Left lobe of liver (tissue), 1 donor: ENCODE data around the genes ANKRD34C, MESD, CFAP161 and GOLGA6L9.

GRCh38 chr15:79282521-79283082, at the start of gene ANKRD34C:
Gene ANKRD34C, plus strand, starts transcription at chr15:79282722.
- PRO-cap, result no peak

DNA sequence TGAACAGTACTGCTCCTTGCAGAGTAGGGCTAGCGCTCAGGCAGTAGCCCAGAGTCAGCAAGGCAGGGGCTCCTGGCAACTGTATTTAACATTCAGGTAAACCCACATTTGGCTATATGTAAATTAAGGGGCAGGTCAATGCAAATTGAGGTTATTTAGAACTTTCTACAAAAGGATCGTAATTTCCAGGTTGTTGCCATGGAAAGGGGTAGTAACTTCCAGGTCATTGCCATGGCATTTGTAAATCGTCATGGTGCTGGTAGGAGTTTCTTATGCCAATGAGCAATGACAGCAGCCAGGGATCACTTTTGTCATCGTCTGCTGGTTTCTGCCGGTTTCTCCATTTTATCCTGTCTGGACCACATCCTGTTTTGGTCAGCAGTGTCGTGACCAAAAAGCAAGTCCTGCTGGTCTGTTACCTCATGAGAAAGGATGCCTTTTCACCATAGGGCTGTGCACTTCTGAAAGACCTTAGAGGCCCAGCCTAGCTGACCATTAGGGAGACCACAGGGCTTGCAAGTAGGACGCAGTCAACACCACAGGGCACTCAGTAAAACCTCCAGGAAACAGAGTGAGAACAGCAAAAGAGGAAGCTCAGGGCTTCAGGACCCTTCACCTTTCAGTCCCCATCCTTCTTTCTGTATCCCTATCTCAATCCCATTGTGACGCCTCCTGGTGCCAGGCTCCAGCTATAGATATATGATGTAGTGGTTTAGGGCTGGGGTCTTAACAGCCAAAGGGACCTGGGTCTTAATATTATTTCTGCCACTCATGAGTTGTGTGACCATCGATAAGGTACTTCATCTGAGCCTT, 24.1 kb downstream of the MTHFS start:
- PRO-cap, result no peak

DNA sequence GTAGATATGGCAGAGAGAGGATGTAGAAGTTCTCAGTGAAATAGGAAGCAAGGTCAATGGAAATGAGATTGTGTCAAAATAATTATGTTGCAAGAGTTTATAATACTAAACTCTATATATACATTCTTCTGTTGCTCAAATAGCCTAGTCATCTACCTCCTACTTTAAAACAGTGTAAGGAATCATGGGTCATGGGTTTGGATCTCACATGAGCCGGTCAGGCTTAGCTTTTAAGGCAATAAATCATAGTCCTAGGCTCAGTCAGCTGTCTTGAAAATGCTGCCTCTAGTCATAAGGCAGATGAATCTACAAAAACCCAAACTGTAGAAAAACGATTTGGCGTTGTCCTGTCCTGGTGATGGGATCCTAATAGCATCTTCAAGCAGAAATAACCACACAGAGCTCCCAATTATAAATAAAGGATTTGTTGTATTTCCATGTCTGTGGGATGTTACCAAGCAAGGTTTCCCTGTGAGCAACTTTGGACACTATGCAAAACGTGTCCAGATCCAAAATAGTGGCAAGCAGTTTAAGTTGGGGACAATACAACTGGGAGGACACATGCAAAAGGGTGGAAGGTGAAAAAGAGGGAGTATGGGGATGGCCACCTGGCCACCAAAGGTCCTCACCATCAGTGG, 16.7 kb downstream of the BCL2A1 start:
- PRO-cap, result no peak

- PRO-cap, result unidirectional peak, plus-strand start at chr15:80160325
These were observed 7.0 kb downstream of the FAH start for GRCh38 chr15:80159621-80160388.

DNA sequence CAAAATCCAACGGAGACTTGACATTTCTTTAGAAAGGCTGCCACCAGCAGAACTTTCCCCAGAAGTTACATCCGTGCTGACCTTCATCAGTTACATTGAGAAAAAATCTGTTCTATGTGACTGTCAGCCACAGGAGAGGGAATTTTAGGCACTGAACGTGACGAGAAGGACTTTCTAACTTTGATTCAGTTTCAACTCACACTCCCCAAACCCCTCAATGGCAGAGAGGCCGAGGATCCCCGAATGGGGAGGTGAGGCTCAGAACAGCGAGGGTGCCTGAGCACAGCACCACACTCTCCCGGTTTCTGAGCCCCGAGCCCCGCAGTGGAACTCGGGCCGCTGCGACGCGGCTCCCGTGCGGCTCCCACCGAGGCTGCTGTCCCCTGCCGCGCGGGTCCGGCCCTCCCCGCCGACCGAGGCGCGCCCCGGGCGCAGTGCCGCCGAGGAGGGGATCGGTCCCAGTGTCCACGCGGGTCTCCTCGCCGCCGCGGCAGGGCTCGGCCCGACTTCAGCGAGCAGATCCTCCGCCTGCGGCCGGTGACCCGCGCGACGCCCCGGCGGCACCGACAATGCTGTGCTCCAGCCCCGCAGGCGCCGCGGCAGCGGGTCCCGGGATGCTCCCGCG, 527 bp downstream of the CTXND1 start:
- PRO-cap, result bidirectional peak, plus-strand start at position 261 of the sequence, minus-strand start at position 307 of the sequence

DNA sequence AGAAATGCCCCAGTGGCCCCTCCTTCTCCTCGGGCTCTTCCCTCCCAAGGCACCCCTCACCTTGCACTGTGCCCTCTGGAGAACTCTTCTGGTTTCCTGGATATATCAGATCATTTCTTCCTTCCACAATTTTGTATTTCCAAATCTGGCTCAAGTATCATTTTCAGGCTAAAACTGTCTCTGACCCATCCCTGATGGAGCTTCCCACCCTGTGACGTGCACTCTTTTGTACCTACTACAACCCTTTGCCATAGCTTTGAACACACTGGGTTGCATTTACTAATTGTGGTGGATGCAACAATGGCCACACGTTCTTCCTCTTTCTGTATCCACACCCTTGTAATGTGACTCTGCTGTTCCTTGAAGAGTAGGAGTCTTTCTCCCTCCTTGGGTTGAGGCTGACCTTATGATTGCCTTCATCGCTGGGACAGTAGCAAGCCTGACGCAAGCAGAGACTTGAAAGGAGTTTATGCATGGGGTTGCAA, 60.9 kb upstream of the ARNT2 start:
- PRO-cap, result no peak

DNA sequence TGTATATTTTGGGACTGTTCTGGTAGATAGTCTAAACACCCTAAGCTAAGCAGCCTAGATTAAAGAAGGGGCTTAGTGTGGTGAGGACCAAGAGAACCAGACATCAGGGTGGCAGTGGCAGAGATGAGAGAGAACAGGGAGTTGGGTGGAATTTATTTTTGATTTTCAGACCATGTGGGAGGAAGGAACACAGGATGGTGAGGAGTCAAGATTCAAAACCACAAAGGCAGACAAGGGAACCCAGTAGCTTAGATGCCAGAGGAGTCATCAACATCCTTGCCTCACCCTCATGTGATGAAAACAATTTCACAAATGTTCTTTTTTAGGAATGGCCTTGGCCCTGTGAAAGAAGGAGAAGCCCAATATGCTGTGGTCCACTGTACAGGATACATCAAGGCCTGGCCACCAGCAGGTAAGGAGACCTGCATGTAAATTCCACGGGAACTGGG, 109.8 kb downstream of the ARNT2 start:
- PRO-cap, result no peak

GRCh38 chr15:80705425-80706012, 10.4 kb downstream of the ABHD17C start:
- PRO-cap, result no peak

- PRO-cap, result bidirectional peak, plus-strand start at chr15:80990005, minus-strand start at chr15:80989834
These were observed at the start of gene MESD for GRCh38 chr15:80989468-80990357. Gene MESD, minus strand, starts transcription at chr15:80989819.

DNA sequence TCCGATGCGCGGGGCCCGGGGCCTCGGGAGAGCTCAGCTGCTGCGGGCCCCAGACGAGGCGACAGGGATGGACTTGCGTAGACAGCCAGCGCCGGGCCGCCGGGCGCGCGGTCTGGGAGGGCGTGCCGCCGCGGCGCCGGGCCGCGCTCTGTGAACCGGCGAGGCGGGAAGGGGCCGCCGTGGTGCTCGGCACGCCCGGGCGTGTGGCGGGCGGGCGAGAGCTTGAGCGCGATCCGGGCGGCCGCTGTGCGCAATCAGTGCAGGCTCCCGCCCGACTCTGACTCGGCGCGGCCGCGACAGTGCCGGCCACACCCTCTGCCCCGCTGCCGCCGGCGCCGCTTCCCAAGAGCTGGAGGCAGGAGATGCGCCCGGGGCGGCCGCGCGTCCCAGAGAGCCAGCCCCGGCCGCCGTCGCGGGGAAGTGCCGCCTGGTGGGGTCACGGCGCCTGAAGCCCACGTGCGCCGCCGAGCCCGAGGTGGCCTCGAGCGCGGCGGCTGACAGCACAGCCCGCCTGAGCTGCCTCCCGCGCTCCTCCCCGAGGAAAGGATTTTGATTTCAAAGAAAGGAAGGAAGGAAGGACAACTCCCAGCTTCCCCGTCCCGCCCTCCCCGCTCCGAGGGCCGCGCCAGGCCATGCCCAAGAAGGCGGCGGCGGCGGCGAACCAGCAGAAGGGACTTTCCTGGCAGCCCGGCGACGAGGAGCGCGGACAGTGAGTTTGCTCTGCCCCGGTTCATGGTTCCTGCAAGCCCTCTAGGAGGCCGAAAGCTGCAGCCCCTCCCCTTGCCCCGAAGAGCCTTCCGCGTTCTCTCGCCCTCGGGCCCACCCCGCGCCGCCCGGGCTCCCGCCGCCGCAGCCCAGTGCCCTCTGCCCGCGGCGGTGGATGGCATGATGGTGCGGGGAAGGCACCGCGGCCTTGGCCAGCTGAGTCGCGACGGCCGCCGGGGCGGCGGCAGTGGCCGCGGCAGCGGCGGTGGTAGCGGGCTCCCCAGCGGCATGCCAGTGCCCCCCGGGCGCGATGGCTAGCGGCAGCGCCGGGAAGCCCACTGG, 857 bp downstream of the TLNRD1 start:
- PRO-cap, result unidirectional peak, minus-strand start at position 279 of the sequence; bidirectional peak, plus-strand start at position 633 of the sequence, minus-strand start at position 422 of the sequence; unidirectional peak, minus-strand start at position 722 of the sequence

GRCh38 chr15:81133664-81134643, at the start of gene CFAP161:
Gene CFAP161, plus strand, starts transcription at chr15:81134270.
- PRO-cap, result no peak

GRCh38 chr15:81312713-81313555, 11.0 kb downstream of the STARD5 start:
- PRO-cap, result no peak

DNA sequence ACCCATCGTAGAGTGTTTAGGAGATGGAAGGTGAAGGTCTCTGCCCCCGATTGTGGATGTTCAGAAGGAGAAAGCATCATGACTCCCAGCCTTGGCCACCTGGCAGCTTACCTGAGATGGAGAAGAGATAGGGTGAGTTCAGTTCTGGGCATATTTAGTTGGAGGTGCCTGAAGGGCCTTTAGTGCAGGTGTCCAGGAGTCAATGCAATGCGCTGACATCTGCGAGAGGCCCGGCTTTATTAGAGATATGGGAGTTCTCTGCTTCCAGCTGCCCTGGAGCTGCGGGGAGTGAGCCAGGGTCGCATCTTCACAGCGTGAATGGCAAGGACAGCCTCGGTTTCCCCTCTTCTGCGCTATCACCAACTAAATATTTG, 727 bp upstream of the STARD5 start:
- PRO-cap, result unidirectional peak, plus-strand start at position 182 of the sequence

DNA sequence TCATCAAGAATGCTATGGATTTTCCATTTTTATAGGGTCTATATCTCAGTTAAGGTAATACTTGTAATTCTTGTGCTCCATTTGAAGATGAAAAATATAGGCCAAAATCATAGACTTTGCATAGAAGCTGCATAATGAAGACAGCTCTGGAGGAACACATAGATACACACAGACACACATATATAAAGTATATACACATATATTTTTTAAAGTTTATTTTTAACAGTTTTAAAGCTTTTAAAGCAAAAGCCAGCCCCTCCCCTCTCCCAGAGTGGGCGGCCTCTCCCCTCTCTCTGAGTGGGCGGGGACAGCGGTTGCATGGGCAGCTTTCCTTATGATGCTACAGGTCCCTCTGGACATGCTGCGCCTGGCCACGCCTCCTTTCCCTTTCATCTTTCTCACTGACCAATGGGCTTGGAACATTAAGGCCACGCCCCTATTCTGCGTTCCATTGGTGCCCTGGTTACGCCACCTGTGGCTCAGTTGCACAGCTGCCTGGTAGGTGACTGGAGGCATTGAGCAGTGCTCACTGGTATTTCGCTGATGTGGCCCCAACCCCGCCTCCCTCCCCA, at the start of gene GOLGA6L9:
GOLGA6L9 (plus strand) TSS at position 280 of the 572 bp plus-strand sequence.
- PRO-cap, result no peak

DNA sequence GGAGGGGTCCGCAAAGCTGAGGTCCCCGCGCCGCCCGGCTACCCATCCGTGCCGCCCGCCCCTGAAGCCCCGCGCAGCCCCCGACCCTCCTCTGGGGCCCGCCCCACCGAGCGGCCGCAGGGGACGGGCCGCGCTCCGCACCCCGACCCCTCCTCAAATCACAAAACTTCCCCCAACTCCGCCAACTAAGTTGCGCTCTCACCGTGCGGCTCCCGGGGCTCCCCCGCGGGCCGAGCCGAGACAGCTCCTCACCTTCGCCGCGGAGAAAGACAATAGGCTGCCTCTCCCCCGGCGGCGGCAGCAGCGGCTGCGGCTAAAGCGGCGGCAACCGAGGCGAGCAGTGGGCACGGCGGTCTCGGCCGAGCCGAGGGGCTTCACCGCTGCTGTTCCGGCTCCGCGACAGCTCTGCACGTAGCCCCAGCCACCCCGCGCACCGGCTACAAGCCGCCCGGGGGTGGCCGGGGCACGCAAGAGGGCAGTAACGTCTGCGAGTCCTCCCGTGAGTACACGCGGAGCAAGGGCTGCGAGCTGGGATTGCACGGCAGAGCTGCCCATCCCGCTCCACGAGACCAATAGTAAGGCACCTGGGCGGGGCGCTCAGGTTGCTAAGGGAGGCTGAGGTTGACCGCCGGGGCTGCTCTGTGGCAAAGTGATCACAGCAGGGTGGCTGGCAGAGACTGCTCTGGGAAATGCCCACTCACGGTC, 26.6 kb downstream of the RPS17 start:
- PRO-cap, result no peak

DNA sequence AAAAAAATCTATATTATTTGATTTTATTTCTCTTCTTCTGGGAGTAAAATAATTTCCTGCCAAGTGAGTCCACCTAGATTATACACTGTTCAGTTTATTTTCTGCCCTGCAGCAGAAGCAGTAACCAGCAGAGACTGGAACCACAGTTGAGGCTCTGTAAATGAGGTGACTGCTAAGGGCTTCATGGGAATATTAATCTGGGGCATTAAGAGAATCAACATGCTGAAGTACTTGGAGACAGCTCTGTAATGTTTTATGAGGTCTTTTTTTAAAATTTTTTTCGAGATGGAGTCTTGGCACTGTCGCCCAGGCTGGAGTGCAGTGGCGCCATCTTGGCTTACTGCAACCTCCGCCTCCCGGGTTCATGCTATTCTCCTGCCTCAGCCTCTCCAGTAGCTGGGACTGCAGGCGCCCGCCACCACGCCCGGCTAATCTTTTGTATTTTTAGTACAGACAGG, 2.6 kb downstream of the WHAMM start:
- PRO-cap, result no peak

GRCh38 chr15:82830583-82831143, 21.2 kb downstream of the WHAMM start:
- PRO-cap, result no peak

DNA sequence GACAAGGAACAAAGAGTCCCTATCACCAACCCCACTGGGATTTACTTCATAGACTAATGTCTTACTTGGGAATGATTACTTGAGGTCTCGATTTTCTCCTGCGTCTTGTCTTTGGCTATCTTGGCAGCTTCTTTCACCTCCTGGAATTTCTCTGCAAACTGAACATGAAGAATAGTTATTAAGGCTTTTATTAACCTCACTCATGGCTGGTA, 54.6 kb downstream of the WHAMM start:
- PRO-cap, result no peak

DNA sequence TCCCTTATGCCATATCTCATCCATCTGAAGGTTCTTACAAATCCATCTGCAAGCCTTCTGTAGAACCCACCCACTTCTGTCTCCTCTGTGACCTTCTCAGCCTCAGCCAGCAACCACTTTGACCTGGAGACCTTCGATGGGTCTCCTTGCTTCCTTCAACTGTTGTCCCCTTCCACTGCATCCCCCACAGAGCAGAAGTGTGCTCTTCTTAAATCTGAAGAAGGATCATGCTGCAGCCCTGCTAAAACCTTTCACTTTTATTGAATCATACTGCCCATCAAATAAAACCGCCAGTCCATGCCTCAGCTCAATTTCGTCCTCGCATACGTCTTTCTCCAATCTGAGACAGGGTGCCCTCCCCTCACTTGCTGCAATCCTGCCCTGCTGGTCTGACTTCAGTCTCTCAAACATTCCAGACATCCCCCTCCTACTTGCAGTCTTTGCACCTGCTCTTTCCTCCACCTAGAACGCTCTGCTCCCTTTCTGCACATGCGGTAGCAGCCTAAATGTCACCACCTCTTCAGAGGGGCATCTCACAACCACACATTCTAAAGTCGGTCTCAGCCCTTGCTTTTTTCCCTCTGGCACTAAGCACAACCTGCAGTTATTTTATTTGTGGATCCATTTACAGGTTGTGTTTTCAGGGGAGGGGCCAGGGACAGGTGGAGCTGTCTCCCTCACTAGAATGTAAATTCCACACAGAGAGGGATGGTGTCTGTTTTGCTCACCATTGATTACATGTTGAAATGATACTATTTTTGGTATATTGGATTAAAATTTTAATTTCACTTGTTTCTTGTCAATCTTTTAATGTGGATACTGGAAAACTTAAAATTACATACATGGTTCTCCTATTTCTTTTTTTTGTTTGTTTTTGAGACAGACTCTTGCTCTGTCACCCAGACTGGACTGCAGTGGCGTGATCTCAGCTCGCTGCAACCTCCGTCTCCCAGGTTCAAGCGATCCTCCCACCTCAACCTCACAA, 16.5 kb downstream of the HOMER2 start:
- PRO-cap, result no peak

DNA sequence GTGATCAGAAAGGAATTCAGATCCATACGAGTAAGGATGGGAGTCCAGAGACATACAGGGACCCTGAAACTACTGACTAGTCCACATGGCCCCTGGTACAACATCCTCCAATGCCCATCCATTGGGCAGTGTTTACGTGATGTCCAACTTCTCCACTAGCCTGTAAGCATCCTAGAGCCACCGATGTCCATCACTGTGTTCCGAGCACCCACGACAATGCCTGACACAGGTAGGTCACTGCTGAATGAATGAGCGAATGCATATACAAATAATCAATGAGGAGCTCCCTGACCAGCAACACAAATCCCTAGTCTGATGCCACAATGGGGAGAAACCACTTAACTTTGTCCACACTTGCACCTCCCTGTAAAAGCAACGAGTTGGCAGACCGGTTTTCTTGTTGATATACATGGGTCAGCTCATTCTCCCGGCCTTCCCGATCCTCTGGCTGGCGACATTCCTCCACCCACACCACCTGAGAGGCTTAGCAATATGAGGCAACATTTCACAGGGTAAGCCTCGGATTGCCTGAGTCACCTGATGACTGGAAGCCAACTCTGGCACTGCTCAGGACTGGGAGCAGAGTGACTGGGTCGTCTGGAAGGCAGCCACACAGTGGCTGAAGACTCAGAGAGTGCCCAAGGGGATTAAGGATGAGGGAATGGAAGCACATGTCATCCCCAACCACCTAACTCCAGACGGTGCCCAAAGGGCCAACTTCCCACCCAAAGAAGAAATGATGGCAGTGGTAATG, 10.0 kb downstream of the HOMER2 start:
- PRO-cap, result bidirectional peak, plus-strand start at position 582 of the sequence, minus-strand start at position 477 of the sequence